SK-N-DZ (cell line): ENCODE data around the genes NDUFAF1, JMJD7, PLA2G4B and PLA2G4E.

GRCh38 chr15:40928224-40928514 is 971 bp upstream of the DLL4 start:
RAMPAGE:
- cytosol, long total RNA = no peak
- nucleus, long total RNA = no peak

RAMPAGE:
- cytosol, long total RNA = no peak
- nucleus, long total RNA = no peak
Observed at GRCh38 chr15:41049955-41050801, 65.9 kb downstream of the INO80 start.

DNA sequence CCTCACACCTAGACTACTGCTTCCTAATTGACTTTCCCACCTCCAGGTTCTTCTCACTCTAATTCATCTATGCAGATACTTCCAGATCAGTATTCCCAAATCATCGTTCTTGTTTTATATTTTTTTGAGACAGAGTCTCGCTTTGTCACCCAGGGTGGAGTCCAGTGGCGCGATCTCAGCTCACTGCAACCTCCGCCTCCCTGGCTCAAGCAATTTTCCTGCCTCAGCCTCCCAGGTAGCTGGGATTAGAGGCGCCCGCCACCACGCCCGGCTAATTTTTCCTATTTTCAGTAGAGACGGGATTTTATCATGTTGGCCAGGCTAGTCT is 12.8 kb downstream of the INO80 start:
RAMPAGE:
- cytosol, long total RNA = no peak
- nucleus, long total RNA = no peak

RAMPAGE:
- cytosol, long total RNA = no peak
- nucleus, long total RNA = no peak
Observed at GRCh38 chr15:41115547-41116182, 415 bp downstream of the INO80 start.

GRCh38 chr15:41284458-41284934 is 47.9 kb downstream of the OIP5 start:
RAMPAGE:
- cytosol, long total RNA = no peak
- nucleus, long total RNA = no peak

GRCh38 chr15:41349907-41350842 is 17.5 kb downstream of the NUSAP1 start:
RAMPAGE:
- cytosol, long total RNA = no peak
- nucleus, long total RNA = no peak

GRCh38 chr15:41402149-41402730 is at the start of gene NDUFAF1:
Gene NDUFAF1 (minus strand): TSS chr15:41402496.
RAMPAGE:
- cytosol, long total RNA = start-site peak on the minus strand at chr15:41402457-41402485, 100 and 193 reads in 2 replicates
- nucleus, long total RNA = start-site peak on the minus strand at chr15:41402452-41402502, 132 and 43 reads in 2 replicates

RAMPAGE:
- cytosol, long total RNA = no peak
- nucleus, long total RNA = no peak
Observed at GRCh38 chr15:41513032-41513530, 546 bp downstream of the LTK start.

GRCh38 chr15:41774795-41775381 is 604 bp downstream of the MAPKBP1 start:
RAMPAGE:
- cytosol, long total RNA = no peak
- nucleus, long total RNA = no peak

DNA sequence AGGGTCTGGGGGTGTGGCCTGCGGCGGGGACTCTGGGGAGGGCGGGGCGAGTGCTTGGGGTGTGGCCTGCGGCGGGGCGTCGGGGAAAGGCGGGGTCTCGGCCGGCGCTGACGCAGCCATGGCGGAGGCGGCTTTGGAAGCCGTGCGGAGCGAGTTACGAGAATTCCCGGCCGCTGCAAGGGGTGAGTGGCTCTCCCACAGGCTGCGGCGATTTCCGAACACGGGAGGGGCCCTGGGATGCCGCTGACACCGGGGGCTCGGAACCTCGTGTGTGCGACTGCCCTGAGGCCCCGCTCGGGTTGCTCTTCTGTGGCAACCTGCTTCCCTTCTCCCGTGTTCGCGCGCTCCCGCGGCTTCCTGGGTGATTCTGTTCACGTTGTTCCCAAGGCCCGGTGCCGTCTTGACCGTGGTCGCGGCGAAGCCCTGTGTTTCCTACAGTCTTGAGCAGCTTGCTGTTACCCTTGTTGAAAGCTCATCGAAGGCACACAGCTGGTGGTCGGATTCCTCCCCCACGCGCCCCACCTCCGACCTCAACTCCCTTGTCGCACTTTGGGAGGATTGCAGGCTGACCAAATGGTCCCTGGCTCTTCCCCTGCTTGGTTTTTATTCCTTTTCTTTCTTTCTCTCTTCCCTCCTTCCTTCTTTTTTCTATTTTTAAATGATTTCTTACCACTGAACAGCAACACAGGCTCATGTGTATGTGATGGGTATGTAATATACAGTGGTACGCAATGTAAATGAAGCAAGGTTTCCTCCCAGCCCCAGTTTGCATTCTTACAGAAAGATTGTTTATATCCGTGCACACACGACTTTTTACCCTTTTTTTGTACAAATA is at the start of gene JMJD7:
Gene JMJD7 (plus strand): TSS at position 86 of the 835 bp plus-strand sequence.
RAMPAGE:
- cytosol, long total RNA = start-site peak on the plus strand centred at position 99 of the sequence, 35 bp wide, 58 and 29 reads in 2 replicates
- nucleus, long total RNA = start-site peak on the plus strand centred at position 102 of the sequence, 28 bp wide, 142 and 72 reads in 2 replicates

RAMPAGE:
- cytosol, long total RNA = no peak
- nucleus, long total RNA = no peak
Observed at GRCh38 chr15:41838288-41839094, at the start of gene PLA2G4B. Gene PLA2G4B (plus strand): TSS chr15:41838847.

DNA sequence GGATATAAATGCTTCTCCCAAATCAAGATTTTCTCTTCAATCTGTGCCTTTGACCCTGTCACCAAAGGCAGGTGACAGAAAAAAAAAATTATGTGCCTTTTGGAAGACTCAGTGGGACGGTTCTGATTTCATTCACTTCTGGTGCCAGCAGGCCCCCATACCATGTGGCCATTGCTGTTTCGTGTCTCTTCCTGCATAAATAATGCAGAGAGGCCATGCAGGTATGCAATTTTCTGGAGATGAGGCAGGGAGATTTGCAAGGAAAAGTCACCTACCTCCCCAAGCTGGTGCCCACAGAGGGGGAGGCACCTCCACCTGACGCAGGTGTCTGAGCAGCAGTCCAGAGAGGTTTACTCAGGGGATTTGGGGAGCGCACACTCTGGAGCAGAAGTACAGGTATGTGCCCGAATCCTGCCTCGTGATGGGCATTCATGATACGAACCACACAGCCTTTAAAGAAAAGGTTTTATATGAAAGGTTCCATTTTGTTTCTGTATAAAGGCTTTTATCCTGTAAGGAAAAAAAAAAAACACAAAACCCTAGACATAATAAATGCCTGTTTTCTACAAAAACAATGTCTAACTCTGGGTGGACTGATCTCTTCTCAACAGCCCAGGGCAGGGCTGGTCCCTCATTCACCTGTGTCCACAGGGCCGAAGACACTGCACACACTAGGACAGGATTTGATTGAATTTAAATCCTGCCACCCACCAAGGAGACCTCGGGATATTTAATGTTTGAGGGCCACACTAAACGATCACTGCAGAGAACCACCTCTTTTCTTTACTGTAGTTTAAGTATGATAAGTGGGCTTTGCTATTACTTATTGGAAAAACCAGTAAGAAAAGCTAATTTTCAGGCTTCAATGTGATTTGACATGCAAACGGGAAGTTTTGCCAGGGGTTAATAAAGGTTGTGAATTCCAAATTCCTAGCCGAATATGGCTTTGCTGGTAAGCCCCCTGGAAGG is 5.4 kb upstream of the SPTBN5 start:
RAMPAGE:
- cytosol, long total RNA = no peak
- nucleus, long total RNA = no peak

GRCh38 chr15:41915232-41915567 is 21.3 kb upstream of the SPTBN5 start:
RAMPAGE:
- cytosol, long total RNA = no peak
- nucleus, long total RNA = no peak

RAMPAGE:
- cytosol, long total RNA = no peak
- nucleus, long total RNA = no peak
Observed at GRCh38 chr15:41918444-41919072, 24.7 kb upstream of the SPTBN5 start.

RAMPAGE:
- cytosol, long total RNA = no peak
- nucleus, long total RNA = no peak
Observed at GRCh38 chr15:41934580-41935356, 37.6 kb downstream of the EHD4 start.

DNA sequence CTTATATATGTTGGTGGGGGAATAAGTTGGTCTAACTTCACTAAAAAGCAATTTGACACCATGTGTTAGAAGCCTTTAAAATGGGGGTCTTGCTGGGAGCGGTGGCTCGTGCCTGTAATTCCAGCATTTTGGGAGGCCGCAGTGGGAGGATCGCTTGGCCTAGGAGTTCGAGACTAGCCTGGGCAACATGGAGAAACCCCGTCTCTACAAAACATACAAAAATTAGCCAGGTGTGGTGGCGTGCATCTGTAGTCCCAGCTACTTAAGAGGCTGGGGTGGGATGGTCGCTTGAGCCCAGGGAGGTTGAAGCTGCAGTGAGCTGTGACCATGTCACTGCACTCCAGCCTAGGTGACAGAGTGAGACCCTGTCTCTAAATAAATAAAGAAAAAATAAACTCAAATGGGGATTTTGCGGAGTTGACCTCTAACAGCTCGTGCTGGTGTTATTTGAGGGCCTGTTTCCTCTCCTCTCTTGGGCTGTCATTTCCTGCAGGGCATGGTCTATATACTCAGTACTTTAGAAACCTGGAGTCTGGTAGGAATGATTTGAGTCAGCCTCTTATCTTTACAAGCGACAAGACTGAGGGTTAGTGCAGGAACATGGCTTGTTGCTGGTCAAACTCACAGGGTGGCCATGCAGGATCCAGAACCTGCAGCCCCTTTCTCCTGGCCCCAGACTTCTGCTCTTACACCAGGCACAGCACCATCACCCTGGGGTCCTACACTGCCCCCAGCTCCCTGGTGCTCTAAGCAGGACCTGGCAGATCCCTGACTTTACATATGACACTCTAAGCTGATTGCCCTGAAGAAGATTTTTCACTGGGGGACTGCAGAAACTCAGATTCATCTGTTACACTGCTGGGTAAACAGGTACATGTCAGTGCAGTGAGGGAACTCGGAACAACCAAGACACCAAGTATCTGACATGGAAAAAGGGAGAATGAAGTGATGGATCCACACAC is 15.1 kb downstream of the EHD4 start:
RAMPAGE:
- cytosol, long total RNA = no peak
- nucleus, long total RNA = no peak

DNA sequence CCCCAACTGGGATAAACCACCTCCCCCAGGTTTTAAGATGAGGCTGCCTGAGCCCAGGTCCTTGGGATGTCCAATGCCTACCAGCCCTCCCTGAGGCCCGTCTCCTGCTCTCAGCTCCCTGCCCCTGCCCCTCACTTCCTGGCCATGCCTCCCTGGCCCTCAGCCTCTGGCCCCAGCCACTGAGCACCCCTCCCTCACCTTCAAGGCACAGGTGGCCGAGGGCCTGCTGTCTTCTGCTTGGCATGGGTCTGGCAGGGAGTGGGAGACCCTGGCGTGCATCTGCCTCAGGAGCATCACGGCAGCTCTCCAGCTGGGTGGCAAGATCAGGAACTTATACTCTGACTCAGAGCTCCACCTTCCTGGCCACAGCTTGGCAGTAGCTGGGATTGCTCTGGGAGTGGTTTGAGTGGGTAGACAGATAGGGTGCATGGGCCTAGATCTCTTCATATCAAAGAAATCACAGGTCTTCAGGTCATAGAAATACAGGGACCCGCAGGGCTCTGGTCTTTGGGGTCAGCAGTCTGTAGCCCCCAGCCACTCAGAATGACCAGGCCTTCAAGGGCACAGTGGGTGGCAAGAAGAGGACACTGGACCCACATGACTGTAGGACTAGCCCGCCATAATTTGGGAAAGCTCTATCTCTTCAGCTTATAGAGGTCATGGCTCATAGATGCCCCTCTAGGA is at the start of gene PLA2G4E:
Gene PLA2G4E (minus strand): TSS at position 306 of the 684 bp plus-strand sequence.
RAMPAGE:
- cytosol, long total RNA = no peak
- nucleus, long total RNA = no peak

DNA sequence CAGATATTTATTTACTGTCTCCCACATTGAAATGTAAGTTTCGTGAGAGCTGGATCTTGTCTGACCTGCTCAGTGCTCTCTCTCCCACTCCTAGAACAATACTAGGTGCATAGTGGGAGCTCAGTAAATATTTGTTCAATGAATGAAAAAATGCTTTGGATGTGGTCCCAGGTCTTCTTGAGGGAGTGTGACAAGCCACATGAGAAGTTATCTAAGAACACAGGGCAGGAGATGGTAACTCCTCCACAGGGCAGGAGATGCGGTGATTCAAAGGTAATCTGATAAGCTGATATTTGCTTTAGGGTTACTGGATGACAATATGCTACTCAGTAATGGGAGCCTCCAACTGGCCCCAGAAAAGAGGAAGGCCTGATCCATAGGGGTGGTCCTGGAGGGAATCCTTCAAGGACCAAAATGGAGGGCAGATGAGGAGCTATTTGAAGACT is 25.8 kb upstream of the PLA2G4E start:
RAMPAGE:
- cytosol, long total RNA = no peak
- nucleus, long total RNA = no peak

DNA sequence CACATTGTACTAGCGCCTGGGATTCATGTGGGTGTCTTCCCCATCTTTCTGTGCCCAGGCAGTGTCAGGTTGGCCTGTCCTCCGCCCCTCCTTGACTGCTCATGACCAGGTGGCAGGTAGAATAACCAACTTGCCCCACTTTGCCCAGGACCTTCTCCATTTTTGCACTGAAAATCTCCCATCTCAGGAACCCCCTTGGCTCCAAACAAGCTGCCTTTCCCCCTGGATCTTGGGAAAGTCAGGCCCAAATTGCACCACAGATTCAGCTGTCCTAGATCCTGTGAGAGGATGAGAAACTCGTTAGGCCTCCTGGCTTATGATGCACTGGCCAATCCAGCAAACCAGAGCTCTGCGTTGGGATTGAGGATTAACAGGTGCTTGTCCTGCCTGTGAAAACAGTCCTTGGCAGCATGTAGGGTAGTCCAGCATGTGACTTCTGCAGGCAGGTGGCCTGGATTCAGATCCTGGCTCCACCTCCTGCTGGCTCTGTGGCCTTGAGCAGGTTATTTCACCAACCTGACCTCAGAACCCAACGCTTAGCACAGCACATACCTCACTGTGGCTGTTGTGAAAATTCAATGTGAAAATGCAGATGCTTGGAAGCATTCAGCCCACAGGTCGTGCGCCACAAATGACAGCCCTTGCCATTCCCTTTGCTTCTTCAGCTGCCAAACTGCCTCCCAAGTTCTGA is 33.7 kb downstream of the PLA2G4D start:
RAMPAGE:
- cytosol, long total RNA = no peak
- nucleus, long total RNA = no peak

DNA sequence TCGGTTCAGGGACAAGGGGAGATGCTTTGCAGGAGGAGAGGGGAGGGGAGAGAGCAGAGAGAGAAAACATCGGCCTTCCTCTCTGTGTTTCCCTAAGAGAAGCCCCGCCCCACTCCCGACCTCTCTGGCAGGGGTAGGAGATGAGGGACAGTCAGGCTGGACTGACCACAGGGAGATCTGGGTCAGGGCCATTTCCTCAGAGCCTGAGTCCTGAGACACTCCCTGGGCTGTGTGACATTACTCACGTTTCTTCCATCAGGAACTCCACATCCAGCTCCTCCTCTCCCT is 9.2 kb downstream of the PLA2G4D start:
RAMPAGE:
- cytosol, long total RNA = no peak
- nucleus, long total RNA = no peak